H9 (cell line): Measurements from ENCODE around the genes TBC1D21 and CPLX3.

DNA sequence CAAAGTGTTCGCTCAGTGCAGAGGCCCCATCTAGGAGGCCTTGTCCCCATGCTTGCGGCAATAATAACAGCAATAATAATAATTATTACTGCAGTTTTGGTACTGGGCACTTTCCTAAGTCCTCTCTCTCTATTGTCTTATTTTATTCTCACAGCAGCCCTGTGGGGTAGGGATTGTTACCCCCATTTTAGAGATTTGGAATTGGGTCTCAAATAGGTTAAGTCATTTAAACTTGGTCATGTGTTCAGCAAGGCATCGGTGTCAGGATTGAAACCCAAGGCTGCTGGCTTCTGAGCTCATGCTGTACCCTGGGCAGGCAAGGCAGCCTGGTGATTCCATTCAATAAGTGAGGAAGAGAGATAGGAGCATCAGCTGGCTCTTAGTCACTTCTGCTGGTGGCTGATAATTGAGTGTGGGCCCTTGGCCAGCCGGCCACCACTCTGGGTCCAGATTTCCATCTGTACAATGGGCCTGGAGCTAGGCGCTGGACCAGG is 4.1 kb downstream of the CD276 start:
- PRO-cap, result no peak

DNA sequence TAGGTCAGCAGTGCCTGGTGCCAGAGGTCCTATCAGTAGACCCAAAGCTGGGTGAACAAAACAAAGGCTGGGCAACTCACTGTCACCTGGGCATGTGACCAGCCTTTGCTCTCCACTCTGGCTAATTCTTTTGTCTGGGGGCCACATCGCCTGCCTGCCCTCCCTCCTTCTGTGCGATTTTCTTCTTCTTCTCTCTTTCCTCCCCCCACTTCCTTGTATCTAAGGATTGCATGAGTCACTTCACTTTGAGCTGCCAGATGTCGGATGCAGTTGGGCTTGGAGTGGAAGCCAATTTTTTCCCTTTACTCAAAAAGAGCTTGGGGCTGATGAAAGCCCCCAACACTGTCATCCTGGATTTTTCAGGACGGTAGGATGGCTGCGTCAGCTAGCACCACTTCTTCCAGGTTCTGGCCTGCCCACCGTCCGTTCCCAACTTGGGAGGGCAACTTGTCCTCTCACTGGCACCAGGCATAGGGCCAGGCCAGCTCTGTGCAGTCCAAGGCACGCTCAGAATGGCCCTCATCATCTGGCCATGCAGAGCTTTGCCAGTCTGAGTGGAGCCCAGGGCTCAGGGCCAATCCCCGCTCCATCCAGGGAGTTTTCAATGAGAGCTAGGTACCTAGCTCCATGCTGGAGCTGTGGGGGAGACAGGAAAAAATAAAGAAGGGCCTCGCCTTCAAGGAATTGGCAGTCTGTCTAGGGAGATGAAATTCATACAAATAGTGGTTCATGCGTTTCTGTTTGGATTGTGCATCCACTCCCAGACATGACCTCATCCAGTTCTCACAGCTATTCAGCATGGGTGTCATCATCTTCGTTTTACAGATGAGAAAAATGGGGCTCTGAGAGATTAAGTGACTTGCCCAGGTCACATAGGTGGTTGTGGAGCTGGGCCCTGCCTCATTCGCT is 47.6 kb upstream of the INSYN1 start:
- PRO-cap, result no peak

DNA sequence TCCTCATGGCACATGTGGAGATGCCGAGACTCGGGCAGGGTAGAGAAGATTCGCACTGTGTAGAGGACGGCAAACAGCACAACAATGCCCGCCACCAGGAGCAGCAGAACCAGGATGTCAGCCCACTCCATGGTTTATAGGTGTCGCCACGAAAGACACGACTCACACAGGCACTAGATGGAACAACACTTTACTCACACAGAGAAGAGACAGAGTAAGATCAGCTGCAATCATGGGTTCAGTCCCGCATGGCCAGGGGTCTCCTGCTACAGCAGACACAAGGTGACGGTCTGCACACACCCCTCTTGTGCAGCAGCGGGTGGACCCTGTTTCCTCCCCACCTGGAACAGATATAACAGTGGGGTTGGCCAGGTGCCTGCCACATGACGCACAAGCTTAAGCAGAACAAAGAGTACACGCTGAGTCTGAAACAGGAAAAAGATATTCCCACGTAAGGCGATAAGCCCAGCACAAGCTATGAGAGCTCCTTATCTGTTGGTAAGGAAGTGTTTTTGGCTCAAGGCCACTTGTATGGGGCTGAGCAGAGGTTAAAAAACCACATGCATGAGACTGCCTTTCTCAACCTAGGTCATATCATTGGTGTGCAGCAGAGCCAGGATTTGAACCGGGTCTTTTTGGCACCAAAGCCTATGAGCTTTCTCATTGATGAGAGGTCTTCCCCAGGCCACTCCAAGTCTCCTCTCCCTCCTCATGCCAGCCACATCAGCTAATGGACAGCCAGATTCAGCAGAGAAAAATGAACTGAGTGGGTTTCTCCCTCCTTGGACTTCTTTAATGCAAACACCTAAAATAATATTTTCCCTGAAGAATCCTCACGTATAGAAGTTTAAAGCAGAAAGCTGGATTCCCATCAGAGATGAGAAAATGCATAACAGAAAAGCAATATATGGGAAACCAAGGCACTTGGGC is 2.3 kb upstream of the TBC1D21 start:
- PRO-cap, result no peak

DNA sequence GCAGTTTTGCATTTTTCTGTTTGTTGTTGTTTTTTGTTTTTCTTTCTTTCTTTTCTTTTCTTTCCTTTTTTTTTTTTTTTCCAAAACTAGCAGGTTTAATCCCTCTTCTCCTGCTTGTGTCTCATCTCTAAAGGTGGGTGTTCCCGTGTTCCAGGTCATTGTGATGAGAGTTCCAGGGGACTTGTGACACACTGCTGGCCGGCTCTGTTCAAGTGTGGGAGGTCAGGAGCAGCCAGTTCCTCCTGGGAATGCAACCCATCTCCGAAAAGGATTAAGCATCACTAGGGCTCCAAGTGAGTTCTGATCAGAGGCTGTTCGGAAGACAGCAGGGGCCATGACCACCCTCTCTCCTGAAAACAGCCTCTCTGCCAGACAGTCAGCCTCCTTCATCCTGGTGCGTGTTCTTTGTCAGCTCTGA is at the start of gene TBC1D21:
TBC1D21 (plus strand) TSS at position 189 of the 418 bp plus-strand sequence.
- PRO-cap, result no peak

DNA sequence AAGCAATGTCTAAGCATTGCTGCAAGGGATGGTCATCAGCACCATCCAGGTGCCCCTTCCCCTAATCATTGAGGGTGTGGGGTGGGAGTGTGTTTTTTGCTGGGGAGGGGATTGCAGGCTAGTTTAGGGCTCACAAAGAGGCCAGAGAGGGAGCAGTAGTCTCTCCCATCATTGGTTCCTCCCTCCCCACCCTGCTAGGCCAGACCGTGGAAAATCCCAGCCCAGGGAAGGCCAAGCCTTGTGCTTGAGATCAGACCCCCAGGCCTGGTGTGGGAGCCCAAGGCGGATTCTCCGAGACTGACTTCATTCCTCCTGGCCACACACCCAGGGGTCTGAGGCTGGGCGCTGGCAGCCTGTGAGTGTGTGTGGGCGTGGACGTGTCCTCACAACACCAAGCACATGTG is 4.0 kb downstream of the LOXL1 start:
- PRO-cap, result no peak

GRCh38 chr15:73956578-73957180 is 30.4 kb downstream of the LOXL1 start:
- PRO-cap, result no peak

DNA sequence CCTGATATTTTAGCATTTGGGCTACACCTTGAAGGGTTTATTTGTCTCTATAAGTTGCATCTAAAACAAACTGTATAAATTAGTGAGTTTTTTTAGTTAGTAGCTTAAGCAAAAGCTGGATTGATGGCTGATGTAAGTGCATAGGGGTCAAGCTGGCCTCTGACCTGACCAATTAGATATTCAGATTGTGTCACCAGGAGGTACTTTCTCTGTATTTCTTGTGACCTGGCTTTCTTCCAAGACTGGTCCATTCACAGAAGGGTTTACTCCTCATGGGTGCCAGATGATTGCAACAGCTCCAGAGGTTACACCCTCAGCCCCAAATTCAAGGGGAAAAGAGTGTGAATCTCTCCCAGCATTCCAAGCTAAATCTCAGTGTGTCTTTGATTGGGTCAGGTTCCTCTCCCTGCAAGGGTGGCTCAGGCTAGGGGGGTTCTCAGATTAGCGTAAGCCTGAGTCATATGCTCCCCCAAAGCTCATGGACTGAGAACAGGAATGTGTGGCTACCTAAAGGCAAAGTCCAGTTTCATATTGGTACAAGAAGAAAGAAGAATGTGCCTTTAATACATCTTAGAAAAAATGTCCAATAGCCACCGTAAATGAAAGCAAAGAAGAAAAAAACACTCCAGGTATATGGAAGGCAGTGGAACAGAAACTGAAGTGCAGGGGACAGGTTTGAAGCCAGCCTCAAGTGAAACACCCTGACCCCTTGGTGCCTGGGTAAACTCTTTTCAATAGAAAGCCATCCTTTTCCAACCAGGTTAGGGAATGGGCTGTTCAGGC is 16.5 kb downstream of the PML start:
- PRO-cap, result no peak

GRCh38 chr15:74174752-74175401 is 1.4 kb downstream of the ISLR start:
- PRO-cap, result no peak

- PRO-cap, result bidirectional peak, plus-strand start at chr15:74374522, minus-strand start at chr15:74374355
These were observed 7.0 kb upstream of the CYP11A1 start for GRCh38 chr15:74374198-74375043.

GRCh38 chr15:74383630-74384570 is 16.5 kb upstream of the CYP11A1 start:
- PRO-cap, result no peak

DNA sequence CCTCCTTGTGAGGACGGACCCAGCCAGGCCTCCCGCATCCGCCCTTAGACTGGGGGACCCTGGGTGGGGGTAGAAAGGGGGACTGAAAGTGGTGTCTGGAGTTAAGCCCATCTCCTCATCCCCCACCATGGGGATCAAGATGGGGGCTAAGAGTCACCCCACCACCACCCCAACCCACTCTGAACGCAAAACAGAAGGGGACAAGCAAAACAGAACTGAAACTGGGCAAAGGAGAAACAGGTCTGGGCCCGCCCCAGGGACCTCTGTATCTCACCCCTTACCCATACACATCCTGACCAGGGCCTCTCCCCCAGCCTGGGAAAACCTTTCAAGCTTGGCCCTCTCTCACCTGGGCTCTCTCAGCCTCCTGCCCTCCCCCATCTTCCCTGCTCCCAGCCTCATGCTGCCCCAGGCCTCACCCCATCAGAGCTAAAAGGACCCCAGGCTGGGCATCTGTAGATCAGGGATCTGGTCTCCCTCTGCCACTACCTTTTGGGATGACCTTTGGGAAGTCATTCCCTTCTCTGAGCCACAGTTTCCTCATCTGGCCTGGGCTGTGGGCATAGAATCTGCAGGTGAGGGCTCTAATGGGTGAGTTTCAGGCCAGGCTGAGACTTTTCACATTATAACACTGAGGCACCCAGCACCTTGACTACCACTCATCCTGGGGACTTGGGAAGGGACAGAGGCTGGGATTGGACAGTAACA is 30.0 kb upstream of the CYP11A1 start:
- PRO-cap, result no peak

DNA sequence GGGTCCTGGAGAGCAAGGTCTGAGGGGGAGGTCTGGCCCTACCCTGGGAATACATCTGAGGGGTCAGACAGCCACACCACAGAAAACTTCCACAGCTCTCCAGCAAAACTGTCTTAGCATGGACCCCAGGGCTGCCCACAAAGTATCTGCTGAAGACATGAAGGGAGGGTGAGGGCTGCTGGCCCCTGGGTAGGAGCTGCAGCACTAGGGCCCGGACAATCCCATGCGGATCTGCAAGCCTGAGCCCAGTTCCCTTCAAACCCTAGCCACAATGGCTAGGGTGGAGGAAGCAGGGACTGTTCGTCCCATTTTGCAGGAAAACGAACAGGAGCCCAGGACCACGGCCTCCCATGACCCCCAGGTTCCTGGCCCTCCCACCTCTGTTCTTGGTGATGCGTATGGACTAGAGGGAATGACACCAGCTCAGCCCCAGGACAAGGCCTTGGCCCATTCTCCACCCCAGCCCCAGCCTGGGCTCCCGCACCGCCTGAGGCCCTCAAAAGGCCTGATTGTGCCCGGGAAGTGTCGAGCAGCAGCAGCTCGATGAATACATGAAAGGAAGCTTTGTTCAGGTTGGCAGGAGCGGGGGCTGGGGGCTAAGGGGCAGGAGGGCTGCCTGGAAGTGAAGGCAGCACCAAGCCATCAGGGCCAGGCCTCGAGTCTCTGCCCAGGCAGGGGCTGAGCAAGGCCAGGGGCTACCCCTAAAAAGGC is 12.4 kb downstream of the SEMA7A start:
- PRO-cap, result no peak

- PRO-cap, result no peak
These were observed 5.0 kb downstream of the ARID3B start for GRCh38 chr15:74545719-74546700.

DNA sequence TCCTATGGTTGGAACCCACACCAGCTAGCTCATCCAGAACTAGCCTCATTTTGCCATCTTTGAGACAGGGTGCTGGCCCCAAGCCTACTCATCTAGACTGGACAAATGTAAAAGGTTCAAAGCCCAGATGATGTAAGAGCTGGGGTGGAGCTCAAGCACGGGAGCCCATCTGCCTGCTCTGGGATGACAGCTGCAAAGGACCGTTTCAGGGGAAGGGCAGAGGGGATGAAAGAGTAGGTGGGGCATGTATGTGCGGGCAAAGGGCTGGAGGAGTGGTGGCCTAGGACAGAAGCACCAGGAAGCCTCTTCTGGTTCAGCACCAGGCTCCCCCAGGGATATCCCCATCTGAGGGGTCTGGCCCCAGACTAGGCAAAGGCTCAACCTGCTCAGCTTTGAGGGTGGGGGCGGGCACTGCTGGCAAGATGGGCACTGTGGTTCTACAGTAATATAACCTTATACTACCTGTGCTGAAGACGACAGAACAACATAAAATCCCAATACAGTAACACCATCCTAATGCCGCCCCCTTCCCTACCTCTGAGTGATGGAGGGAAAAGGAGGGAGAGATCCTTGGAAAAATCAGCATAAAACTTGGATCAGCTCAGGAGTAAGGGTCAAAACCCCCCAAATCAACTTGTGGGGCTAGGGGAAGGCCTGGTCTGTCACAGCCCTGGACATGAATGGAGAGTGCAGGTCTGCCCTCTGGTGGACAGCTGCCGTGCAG is 16.0 kb downstream of the CLK3 start:
- PRO-cap, result no peak

- PRO-cap, result no peak
These were observed 18.4 kb downstream of the CLK3 start for GRCh38 chr15:74634017-74634494.

DNA sequence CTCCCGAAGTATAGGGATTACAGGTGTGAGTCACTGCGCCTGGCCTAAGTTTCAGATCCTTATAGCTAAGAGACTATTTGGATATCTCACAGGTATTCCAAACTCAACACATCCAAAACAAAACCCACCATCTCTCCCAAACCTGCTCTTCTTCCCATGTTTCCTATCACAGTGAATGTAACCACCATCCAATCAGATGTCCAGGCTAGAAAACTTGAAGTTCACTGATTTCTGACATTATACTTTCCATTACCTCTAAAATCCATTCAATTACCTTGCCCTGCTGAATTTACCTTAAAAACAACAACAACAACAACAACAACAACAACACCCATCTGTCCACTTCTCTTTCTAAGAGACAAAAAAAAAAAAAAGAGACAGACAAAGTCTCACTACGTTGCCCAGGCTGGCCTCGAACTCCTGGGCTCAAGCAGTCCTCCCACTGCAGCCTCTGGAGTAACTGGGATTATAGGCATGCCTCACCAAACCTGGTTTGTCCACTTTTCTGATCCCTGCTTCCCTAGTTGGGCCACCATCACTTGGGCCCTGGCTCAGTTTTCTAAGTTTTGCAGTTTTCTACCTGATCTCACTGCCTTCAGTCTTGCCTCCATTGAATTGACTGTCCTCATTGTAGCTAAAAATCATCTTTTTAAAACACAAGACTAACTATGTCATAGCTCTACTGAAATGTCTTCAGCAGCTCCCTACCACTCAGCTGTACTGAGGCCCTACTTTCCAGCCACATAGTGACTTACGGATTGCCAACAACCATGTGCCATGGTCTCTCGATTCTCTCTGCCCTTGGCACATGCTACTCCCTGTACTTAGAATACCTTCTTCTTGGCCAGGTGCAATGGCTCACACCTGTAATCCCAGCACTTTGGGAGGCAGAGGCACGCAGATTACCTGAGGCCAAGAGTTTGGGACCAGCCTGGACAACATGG is 23.2 kb downstream of the CLK3 start:
- PRO-cap, result no peak

GRCh38 chr15:74780694-74781603 is 931 bp upstream of the CSK start:
- PRO-cap, result no peak

DNA sequence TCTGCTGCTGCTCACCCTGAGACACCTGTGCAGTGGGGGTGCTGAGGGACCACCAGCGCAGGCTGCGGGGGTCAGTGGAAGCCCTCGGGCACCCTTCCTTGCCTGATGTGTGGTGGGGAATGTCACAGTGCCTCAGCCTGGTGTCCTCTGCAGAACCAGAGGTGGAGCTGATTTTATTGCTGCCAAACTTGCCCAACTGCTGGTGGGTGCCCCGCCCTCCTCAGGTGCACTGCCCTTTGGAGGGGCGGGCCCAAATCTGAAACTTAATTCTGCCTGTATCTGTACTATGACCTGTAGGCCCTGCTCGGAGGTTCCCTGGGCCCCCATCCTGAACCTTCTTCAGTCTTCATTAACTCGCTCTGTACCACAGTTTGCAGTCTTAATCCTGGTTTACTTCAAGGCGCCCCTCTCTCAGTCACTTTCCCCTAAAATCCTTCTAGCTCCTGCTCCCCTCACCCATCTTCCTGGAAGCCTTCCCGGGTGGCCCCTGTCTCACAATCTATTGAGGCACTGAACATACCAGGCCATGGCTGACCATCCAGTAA is 7.5 kb downstream of the CSK start:
- PRO-cap, result no peak

DNA sequence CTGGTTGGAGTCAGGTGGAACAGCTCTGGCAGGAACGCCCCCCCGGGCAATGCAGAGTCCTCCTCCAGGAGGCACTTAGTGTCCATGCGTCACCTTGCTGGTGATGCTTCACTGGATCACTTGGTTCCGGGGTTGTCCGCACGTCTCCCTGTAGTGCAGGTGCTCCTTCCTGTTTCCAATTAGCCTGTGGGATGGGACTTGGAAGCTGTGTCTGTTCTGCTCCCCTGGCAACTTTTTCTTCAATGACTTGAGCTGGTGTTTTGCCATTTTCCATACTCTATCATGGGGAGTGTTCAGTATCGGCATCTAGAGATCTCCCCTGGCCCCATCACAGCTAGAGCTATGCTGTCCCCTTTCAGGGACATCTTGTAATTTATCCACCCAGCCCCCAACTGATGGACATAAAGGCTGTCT is 9.9 kb downstream of the CSK start:
- PRO-cap, result no peak

GRCh38 chr15:74826040-74827184 is at the start of gene CPLX3:
Gene CPLX3, plus strand, starts transcription at chr15:74826627.
- PRO-cap, result unidirectional peak, minus-strand start at chr15:74826413; unidirectional peak, minus-strand start at chr15:74826520